Helper T cell (primary cell): ENCODE measurements around a stretch of chr7.

DNA sequence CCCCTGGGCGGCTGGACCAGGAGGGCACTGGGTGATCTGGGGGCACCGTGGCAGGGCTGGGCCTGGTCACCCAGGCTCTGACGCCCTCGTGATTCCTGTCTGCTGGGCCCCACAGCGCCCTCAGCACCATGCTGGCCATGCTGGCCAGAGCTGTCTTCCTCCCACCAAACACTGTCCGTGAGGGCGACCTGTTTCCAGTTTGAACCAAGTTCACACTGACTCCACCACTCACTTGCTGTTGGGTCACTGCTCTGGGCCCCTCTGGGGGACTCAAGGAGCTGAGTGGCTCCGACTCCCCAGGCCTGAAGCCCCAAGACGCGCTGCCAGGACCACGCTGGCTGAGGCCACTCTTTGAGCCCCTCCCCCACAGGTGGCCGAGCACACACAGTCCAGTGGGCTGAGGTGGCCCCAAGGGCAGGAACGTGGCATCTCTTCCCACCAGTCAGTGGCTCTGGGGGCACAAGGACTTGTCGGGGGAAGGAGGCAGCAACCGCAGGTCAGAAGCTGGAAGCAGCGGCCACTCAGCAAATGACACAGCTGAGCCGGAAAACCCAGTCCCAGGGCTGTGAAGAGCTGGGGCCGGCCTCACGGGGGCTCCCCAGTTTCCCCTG lies 24.2 kb downstream of the GRIFIN start:
- PRO-cap, 2 experiments = no peak in any of the 2 experiments

DNA sequence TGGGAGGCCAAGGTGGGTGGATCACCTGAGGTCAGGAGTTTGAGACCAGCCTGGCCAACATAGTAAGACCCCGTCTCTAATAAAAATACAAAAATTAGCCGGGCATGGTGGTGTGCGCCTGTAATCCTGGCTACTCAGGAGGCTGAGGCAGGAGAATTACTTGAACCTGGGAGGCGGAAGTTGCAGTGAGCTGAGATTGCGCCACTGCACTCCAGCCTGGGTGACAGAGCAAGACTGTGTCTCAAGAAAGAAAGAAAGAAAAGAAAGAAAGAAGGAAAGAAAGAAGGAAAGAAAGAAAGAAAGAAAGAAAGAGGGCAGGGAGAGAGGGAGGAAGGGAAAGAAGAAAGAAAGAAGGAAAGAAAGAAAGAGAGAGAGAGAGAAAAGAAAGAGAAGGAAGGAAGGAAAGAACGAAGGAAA lies 6.8 kb downstream of the GRIFIN start:
- PRO-cap, 2 experiments = no peak in any of the 2 experiments

DNA sequence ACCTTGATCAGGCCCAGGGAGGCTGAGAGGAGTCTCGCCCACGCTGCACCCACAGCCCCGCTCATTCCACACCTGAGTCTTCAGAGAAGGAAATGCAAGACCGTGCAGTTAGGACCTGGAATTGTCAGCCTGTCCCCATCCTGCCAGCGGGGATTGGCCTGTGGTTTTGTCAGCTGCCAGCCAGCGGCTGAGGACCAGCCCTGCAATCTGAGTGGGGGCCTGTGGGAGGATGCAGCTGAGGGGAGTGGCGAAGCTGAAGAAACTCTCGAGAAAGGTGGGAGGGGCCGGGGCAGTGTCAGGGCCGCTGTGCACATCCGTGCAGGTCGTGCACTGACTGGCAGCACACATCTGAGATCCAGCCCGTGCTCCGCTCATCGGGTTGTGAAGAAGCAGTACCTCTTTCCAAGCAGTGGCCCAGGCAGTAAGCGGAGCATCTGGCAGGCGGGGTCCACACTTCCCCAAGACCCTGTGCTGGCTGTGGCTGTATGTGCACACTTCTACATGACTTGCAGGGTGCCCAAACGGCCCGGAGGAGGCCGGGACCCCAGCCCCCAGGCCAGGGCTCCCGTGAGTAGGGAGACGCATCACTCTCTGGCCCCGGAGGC lies 10.6 kb upstream of the LFNG start:
- PRO-cap, 2 experiments = peak in 2 of 2 experiments; most common plus-strand start position 292 of the sequence (in 2); most common minus-strand start position 96 of the sequence (in 2)

DNA sequence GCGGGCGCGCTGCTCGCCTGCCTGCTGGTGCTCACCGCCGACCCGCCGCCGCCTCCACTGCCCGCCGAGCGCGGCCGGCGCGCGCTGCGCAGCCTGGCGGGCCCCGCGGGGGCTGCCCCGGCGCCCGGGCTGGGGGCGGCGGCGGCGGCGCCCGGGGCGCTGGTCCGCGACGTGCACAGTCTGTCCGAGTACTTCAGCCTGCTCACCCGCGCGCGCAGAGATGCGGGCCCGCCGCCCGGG lies 247 bp downstream of the LFNG start:
- PRO-cap, 2 experiments = no peak in any of the 2 experiments

DNA sequence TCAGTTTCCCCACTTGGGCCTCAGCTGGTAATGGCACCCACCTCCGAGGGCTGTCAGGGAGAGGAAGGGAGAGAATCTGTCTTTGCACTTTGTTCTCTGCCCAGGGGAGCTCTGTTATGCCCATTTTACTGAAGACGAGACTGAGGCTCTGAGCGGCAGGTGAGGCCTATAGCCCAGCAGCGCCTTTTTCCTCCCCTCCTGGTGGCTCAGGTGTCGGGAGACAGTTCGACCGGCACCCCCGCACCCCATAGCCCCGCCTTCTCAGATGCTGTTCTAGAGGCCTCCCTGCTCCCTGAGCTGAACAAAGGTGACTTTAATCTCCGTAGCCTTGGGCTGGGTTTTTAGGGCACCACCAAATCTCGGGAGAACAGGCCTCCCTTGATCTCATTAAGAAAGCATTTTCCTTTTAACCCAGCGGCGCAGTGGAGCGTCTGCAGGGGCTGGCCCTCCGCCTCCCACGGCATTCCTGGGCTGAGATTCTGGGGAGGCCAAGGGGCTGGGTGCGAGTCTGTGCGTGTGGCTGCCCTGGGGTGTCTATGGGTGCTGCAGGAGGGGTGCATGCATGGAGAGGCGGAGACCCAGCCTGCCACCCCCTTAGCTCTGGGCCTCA lies 3.3 kb downstream of the LFNG start:
- PRO-cap, 2 experiments = no peak in any of the 2 experiments

DNA sequence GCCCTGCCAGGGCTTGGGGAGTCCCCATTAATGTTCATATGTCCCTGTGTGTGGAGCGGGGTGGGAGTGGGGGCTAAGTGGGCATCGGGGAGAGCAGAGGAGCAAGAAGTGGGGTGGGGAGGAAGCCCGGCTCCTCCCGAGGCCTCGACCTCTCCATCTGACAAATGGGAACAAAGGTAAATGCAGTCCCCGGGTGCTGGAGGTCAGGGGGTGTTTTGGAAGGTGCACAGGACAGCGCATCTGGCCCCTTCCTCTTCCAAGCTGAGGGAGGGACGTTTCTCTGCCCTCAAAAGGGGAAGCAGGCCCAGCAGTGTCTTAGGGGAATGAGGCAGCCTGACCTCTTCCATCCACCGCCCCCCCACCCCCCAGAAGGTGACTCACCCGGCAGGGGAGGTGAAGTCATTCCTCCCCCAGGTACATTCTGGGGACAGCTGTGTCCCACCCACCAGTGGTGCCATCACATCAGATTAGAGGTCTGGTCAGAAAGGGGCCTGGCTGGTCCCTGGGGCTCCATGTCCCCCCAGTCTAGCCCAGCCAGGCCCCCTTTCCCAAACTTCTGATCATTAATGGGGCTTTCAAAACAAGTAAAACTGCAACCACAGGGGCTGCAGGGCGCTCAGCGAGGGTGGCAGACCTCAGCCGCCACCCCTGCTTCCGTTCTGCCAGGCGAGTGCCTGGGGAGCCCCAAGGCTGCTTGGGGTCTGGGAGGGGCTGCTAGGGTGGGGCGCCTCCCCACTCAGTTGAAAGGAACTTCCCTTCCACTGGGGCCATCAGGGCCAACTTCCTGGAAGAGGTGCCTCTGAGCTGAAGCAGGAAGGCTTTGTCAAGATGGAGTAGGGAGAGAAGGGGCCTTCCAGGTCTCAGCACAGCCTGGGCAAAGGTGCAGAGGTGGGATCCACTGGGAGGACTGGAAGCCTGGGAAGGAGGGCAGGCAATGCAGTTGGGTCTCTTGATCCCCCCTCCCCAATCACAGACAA lies 10.8 kb downstream of the LFNG start:
- PRO-cap, 2 experiments = peak in 2 of 2 experiments; most common plus-strand start position 764 of the sequence (in 1); most common minus-strand start position 661 of the sequence (in 2)

DNA sequence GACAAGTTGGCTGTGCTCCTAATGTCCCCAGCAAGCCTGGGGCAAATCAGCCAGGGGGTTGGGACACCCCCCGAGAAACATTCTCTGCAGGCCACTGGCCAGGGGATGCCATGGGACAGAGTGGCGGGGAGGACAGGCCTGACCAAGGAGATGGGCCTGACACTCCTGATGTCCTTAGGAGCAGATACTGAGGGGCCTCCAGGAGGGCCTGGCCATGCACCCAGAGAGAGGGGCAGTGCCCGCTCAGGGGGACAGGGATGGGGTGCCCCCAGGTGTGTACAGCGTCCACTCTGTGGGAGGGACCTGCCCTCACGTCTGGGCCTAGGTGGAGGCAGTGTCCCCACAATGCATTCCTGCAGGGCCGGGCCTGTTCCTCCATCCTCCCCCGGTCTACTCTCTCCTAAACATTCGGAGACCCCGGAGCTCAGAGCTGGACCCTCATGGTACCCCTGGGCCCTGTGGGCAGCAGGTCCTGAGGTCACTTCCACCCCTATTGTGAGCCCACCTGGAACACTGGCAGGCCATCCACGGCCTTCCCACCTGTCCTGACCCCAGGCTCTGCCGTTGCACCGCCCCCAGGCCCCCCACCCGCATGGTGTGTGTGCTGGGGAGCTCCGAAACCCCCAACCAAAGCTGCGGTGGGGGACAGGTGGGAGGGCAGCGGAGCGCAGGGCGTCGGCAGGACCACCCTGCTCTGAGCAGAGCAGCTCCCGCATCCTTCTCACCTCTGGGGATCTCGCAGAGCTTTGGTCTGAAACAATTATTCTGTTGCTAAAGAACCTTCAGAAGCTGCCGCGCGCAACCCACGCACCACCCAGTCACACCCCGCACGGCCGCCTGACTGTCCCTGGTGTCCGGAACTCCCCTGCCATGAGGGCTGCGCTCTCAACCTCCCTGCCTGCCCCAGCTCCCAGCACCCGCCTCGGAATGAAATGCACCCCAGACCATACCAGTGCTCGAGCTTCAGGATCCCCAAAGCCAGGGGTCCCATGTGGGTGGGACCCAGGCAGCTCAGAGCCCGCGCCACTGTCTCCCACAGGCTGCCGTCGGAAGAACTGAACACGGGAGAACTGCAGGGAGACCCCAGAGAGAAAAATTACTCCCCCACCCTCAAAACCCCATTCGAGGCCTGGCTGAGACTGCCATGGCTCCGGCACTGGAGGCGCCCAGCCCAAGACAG lies 12.7 kb downstream of the BRAT1 start:
- PRO-cap, 2 experiments = no peak in any of the 2 experiments

GRCh38 chr7:2598054-2598837 lies 33.5 kb upstream of the TTYH3 start:
- PRO-cap, 2 experiments = no peak in any of the 2 experiments

DNA sequence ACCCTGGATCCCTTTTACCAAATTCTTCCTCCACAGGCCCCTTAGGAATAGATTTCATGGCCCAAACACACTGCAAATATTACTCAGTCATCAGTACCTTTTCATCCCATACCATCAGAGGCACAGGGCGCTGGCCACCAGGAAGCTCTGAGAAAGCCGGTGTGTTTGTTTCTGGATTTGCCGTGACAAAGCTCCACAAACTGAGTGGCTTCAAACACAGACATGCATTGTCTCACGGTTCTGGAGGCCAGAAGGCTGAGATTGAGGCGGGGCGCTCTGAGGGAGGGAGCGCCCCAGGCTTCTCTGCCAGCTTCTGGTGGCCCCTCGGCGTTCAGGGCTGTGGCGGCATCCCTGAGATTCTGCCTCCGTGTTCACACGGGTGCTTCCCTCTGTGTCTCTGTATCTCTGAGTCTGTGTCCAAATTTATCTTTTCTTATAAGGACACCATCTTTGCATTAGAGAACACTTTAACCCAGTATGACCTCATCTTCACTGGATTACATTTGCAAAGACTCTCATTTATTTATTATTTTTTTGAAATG lies 3.6 kb upstream of the TTYH3 start:
- PRO-cap, 2 experiments = no peak in any of the 2 experiments

DNA sequence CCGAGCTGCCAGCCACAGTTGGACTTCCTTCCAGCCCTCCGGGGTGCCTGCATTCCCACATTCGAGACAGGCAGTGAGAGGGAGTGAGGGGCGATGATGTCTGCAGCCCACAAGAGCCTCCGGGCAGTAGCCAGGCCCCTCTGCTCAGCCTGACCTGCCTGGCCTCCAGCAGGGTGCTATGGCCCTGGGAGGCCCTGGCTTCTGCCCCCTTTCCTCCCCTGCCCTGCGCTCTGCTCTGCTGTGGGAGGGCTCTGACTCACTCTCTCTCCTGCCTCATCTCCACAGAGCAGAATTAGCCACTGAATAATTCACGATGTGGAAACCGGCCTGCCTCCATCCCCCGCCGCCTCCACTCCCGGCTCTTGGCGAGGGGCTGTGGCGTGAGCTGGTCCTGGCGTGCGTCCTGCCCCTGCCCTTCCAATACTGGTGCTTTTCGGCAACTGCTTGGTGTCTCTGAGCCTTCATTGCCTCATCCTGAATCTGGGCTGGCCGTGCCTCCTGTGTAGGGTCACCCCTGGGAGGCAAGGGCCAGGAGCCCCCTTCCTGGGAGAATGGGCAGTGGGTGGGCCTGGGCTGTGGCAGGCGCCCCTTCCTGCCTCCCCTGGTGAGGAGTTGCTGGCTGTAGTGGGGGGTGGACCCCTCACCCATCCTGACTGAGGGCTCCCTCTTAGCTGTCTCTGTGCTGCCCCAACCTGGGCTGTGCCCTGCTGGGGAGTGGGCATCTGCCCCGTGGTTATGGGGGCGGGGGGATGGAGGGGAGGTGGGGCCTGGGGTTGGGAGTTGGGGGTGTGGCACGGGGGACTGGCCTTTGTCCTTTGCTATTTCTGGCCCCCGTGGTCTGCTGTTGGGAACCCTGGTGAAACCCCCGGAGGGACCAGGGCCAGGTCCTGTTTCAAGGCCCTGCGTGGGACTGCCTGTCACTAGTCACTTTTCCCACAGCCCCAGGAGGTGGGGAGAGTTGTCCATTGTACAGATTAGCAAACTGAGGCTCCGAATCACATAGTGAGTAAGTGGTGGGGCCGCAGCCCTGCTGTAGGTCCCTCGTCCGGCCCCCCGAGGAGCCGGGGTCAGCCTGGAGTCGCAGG lies 2.4 kb downstream of the TTYH3 start:
- PRO-cap, 2 experiments = no peak in any of the 2 experiments

- PRO-cap, 2 experiments = no peak in any of the 2 experiments
These were observed 6.4 kb downstream of the TTYH3 start for GRCh38 chr7:2637840-2638853.

DNA sequence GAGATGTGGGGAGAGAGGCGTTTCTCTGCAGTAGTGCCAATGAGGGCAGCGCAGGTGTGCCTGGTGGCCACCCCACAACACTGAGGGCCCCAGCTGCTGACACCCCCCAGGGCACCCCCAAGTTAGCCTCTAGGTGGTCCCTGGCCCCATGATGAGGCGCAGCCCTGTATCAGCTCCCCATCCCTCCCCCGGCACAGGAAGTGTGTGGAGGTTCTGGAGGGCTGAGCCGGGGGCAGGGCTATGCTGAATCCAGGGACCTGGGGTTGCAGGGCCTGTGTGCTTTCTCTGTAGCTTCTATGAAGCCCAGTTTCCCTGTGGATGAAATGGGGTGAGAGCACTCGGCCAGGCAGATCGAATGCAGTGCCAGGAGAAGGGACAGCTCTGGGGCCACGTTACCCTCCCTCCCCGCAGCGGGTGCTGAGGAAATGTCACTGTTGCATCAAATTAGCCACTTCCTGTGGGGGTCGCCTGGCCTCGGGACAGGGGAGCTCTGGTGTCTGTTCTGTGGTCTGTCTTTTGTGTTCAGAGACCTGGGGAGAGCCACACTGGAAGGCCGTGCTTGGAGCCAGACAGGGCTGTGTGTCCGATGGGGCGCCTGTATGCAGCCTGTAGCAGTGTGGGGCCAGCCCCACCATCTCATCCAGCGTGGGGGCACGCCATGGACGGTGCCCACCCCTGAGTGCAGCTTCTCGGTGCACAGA lies 13.4 kb downstream of the TTYH3 start:
- PRO-cap, 2 experiments = peak in 2 of 2 experiments; most common plus-strand start position 515 of the sequence (in 1)

- PRO-cap, 2 experiments = no peak in any of the 2 experiments
These were observed 22.1 kb downstream of the TTYH3 start for GRCh38 chr7:2653919-2654309.

DNA sequence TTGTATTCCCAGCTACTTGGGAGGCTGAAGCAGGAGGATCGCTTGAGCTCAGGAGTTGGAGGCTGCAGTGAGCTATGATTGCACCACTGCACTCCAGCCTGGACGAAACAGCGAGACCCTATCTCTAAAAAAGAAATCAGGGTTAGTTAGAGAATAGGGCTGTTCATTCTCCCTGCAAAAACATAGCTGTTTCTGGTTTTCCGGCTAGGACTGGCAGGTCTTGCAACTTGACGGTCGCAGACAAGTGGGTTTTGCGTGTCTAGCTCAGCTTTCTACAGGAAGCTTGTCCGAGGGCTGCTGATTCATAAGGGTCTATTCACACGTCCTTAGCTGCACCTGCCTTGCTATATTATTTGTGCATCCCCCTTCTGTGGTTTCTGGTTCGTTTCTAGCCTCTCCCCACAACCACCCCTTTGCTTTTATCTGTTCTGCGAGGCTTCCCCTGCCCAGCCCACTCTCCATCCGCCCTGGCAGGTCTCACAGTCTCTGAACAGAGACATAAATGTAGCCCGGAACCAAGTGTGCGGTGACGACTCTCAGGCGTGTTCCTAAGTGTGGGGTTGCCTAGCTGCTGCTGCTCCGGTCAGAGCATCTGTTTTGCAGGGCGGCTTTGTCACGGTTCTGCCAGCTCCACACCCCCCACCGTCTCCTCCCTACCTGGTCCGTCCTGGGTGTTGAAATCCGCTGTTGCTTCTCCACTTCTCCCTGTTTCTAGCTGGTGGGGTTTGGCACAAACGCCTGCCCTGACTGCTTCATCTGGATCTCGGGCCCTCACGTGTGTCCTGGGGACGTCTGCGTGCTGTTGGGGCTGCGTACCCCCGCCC lies 10.9 kb downstream of the AMZ1 start:
- PRO-cap, 2 experiments = peak in 1 of 2 experiments; most common plus-strand start position 586 of the sequence (in 1); most common minus-strand start position 276 of the sequence (in 1)

DNA sequence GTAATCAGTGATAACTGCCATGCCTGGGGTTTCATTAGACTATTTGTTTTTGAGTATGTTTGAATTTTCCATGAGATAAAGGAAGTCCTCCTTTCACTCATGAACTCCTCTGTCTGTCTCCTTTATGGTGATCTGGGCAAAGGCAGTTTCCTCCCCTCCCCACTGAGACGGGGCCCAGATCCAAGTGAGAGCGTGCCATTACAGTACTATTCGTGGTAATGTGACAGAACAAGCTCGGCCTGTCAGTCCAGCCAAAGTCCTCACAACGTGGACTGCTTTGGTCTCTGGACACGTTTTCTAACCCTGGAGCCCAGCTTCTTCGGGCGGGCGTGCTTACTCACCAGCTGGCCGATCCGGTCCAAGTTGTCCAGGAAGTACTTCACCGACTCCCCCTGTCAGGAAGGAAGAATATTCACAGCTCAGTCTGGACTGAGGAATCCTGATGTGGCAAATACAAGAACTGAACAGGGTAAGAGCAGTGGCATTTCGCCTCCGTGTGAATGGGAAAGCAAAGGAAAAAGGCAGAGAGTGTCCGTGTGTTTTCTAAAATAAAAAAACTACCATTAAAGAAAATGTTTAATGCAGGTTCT lies 45.2 kb downstream of the AMZ1 start:
- PRO-cap, 2 experiments = no peak in any of the 2 experiments

GRCh38 chr7:2738216-2738715 lies 50.3 kb downstream of the AMZ1 start:
- PRO-cap, 2 experiments = no peak in any of the 2 experiments

- PRO-cap, 2 experiments = no peak in any of the 2 experiments
These were observed 32.0 kb downstream of the GNA12 start for GRCh38 chr7:2811937-2812608.

DNA sequence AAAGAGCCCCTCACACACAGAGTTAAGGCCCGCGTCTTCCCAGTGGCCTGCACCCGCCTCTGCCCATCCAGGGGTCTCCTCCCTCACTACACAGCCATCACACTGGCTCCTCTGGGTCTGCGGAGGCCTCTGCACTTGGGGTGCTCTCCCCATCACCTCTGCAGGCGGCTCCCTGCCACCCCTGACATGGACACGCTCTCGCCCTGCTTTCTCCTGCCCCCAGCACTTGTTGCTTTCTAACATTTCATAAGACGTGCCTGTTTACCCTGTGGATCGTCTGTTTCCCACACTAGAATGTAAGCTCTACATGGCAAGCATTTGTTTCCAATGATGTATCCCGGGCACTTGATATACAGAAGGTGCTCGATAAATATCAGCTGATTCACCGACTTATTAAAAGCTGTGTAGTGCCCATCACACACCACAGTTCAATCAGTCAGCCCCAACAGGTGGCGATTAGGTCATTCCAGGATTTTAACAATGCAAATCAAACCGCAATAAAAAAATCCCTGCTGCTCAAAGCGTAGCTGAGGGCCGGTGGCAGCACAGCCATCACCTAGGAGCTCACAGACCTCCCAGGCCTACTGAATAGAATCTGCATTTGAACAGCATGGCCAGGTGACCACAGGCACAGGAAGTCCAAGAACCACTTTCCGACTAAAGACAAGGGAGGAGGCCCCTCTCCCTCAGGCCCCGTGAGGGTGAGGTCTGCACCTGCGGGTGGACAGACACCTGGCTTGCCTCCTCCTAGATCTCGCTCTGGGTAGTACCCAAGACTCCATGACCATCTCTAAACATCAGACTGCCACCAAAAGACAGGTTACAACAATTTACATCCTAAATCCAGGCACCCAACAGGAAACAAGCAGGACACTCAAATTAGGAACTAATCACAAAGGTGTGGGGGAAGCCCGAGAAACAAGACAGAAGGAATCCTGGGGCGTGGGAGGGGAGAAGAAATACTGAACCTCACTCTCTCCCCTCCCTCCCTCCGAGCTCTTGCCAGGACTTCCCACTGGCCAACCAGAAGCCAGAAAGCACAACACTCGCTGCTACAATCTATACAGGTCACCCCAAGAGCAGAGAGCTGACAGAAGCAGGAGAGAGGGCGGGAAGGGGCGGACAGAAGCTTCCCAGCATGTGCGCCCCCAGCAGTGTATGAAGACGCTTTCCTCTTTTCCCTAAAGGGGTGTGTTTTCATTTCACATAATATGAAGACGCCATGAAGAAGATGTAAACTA lies 19.4 kb downstream of the GNA12 start:
- PRO-cap, 2 experiments = no peak in any of the 2 experiments

- PRO-cap, 2 experiments = no peak in any of the 2 experiments
These were observed 18.4 kb downstream of the GNA12 start for GRCh38 chr7:2825662-2826102.

GRCh38 chr7:3106391-3106966 lies 62.8 kb upstream of the CARD11 start:
- PRO-cap, 2 experiments = no peak in any of the 2 experiments